Occipital lobe (tissue), 2 donors: ENCODE measurements around a stretch of chr9.

GRCh38 chr9:121302809-121303171, 34.8 kb downstream of the GSN start:
- RAMPAGE, long total RNA = no peak

DNA sequence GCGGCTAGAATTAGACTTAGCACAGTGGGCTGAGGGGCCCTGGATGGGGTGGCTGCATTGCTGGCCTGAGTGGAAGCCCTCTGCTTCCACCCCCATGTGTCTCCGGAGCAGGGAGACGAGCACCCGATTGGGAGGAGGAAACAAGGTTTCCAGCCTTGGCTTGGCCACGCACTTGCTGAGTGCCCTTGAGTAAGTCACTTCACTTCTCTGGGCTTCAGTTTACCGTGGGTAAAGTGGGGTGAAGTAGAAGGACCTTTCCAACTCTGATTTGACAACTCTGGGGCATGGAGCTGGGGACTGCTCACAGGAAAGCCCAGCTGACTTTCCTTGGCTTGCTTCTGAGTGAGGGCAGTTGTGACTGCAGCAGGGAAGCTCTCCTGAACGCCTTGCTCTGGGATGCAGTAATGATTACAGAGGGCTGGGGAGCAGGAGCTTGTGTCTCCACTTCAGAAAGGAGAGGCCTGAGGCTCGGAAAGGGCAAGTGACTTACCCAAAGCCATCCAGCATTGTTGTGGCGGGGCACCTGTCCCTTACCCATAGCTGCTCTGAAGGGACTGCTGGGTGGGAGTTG, 41.1 kb downstream of the GSN start:
- RAMPAGE, long total RNA = no peak

- RAMPAGE, long total RNA = no peak
Measured at GRCh38 chr9:121325932-121326867, 43.9 kb downstream of the STOM start.

DNA sequence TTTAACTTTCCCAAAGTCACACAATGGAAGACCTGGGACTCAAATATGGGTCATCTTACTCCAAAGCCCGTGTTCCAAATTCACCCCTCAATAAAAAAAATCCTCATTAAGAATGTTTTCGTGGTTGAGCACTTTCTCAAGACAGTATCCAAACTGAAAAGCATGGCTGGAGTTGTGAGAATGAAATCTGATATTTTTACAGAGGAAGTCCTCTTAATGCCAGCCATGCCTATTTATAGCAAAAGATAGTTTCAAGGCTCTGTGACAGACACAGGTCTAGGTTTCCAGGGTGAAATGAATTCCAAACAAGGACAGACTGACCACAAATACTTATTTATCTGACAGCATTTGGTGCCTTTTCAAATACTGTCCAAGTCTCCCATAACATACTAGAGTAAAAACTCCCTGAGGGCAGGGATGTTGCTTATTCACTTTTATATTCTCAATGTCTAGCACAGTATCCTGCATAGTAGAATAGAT, 10.3 kb downstream of the STOM start:
- RAMPAGE, long total RNA = no peak

DNA sequence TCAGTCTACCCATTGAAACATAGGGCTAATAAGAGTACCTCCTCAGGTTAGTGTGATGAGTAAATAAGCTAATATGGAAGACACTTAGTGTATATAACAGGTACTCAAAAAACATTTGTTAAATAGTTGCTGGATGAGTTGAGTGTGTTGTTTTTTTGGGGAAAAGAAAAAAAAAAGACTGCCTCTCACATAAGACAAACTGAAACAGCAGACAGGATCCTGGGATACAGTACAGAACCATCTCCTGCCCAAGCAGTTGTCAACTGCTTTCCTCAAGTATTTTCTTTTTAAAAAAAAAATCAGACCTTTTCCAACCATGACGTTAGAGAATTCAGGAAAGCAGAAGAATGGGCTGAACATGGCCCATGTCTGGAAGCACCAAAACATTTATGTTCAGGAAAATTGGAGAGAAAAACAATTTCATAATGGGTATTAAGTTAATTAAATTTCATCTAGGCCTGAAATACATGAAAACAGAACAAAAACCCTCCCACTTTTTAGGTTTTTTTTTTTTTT, 5.0 kb downstream of the STOM start:
- RAMPAGE, long total RNA = no peak

DNA sequence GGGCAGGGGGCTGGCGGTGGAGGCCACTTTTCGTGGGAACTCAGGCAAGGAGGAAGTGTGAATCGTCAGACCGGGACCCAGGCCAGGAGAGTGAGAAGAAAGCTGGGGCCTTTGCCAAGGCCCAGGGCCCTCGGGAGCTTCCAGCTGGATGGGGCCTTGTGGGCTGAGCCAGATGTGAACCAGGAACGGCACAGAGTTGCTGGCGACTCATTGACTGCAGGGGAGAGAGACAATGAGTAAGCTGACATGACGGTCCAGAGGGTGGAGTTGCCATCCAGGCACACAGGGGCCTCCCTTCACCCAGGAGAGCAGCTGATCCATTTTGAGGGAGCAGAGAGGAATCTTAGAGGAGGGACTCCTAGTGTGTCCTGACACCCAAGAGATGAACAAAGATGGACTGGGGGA, 30.1 kb upstream of the GGTA1 start:
- RAMPAGE, long total RNA = no peak

GRCh38 chr9:121622529-121623329, 28.7 kb upstream of the DAB2IP start:
- RAMPAGE, long total RNA = no peak

DNA sequence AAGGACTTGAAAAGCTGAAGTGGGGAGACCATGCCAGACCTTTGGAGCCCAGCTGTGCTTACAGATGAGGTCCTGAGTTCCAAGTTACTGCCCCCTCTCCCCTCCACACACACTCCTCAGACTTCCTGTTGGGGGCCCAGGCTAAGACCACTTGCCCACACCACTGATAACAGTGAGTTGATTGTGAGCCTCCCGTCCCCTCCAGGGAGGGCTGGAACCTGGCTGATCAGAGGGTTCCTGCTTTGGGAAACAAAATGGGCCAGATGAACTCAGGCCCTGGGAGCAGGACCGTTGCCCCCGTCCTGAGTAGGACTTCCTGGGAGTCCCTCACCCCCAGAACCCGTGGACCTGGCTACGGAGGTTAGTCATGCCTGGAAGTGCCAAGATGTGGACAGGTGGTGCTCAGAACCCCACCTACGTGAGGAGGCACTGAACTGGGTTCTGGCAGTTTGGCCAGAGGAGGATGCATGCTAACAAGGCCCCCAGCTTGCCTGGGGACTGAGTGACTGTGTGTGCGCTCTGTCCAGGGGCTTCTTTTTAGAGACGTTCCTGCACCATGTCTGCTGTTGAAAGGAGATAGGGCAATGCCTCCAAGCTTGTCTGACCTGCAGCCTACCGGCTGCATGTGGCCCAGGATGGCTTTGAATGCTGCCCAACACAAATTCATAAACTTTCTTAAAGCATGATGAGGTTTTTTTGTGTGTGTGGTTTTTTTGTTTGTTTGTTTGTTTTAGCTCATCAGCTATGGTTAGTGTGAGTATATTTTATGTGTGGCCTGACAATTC, 1.9 kb upstream of the DAB2IP start:
- RAMPAGE, long total RNA = no peak

- RAMPAGE, long total RNA = no peak
Measured at GRCh38 chr9:121702833-121703398, 51.5 kb downstream of the DAB2IP start.

DNA sequence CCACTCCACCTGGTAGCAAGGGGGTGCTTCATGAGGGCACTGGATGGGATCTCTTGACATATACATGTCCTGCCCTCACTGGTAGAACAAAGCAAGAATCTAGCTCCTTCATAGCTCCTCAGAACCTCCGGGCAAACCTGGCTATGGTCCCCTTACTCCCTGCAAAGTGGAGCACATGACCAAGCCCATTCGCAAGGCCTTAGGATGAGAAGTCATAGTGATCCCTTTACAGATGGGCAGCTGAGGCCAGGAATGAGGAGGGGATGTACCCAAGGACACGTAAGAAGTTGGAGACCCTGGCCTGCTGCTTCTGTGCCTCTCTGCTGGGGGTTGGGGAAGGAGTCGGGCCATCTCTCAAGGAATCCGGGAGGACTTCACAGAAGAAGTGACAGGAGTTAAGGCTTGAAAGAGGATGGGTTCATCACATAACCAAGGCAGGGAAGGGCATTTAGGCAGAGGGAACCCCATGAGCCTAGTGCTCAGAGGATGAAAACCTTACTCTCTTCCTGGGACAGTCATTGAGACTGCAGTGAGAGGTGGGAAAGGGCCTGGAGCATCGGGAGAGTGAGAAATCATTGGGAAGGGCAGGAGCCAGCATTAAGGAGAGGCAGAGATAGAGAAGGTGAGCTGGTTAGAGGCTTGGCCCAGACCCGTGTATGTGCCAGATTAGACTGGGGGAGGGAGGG, 67.7 kb downstream of the DAB2IP start:
- RAMPAGE, long total RNA = no peak

DNA sequence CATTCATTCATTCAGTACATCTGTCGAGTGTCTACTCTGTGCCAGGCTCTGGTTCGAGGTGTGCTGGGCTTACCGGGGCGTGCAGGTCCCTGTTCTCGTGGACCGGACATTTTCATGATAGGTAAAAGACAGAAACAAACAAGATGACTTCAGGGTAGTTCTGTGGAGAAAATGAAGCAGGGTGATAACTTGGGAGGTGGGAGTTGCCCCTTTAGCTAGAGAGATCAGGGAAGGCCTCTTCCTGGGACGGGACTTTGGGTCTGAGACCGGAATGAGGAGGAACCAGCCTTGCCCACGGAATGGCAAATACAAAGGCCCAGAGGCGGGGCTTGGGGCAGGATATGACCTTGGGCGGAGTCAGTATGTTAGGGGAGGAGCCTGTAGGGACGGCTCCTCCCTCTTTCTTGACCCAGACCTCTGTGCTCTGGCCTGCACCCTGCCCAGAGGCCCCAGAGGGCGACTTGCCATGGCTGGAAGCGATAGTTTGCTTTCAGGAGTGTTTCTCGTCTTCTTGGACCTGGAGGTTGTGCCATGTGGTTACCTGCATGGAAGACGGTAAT, 85.4 kb downstream of the DAB2IP start:
- RAMPAGE, long total RNA = no peak

- RAMPAGE, long total RNA = no peak
Measured at GRCh38 chr9:121738148-121738701, 86.8 kb downstream of the DAB2IP start.

DNA sequence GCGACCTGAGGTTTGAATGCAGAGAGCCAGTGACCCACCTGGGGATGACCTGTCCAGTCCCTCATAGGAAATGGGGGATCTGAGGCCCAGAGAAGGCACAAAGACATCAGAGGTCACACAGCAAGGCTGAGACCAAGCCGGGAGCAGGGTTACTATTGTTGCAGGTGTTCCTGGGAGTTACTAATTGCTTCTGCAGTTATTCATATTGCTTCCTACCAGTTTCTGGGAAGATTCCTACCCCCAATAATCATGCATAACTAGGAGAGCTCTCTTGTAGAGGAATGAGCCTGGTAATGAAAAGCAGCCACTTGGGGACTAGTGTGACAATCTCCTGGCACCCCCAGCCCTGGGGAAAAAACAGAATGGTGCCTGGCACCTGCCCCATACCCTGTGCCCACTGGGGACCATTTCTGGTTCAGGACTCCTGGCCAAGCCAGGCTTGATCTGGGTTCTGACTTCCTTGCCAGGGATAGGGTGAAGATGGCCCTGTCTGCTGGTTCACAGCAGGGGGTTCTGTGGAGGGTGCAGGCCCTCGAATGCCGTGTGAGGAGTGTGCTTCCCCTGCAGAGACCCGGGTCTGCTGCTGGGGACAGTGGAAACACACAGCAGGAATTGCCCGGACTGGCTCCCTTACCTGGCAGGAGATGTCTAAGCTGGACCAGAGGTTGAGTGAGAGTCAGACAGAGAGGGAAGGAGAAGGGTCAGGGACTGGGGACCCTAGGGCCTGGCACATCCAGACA, 106.3 kb downstream of the DAB2IP start:
- RAMPAGE, long total RNA = no peak

- RAMPAGE, long total RNA = no peak
Measured at GRCh38 chr9:121765051-121765514, 113.6 kb downstream of the DAB2IP start.

GRCh38 chr9:121774189-121774487, 122.7 kb downstream of the DAB2IP start:
- RAMPAGE, long total RNA = no peak

- RAMPAGE, long total RNA = no peak
Measured at GRCh38 chr9:121775249-121775940, 124.0 kb downstream of the DAB2IP start.

GRCh38 chr9:121851419-121852048, 200.1 kb downstream of the DAB2IP start:
- RAMPAGE, long total RNA = no peak

DNA sequence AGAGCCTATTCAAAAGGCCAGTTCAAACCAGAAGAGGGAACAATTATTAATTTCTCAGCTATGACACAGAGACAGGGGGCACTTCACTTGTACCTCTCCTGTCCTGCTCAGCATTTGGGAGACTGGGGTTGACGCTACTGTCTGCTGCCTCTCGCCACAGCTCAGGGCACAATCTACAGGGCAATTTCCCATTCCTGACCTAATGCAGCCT, 208.5 kb downstream of the TTLL11 start:
- RAMPAGE, long total RNA = no peak

DNA sequence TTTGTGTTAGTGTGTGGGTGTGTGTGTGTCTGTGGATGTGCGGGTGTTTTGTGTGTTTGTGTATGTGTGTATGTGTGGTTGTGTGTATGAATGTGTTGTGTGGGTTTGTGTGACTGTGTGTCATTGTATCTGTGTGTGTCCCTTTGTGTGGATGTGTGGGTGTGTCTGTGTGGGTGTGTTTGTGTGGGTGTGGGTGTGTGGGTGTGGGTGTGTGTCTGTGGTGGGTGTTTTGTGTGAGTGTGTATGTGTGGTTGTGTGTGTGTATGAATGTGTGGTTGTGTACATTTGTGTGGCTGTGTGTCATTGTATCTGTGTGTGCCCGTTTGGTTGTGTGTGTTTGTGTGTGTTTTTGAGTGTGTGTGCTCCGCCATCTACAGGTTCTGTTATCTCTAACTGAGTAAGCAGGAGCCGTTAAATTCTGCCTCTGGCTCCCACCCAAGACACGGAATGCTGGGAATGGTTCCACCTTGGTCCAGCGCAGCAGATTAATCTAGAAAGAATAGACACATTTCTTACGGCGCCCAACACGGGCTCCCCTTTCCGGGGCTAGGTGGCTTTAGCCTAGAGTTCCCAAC, 197.3 kb downstream of the TTLL11 start:
- RAMPAGE, long total RNA = no peak

DNA sequence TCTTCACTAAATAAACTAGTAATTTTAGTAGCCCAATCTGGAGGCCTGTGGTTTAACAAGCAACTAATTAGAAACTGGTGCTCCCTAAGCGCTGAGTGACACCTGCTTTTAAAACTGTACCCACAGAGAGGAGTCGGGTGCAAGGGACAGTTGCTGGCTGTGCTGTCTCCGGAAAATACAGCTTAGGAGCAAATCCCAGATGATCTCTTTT, 148.2 kb downstream of the TTLL11 start:
- RAMPAGE, long total RNA = no peak